Melanocyte of skin (primary cell): ENCODE data around the genes IL18RAP and GPR45.

DNA sequence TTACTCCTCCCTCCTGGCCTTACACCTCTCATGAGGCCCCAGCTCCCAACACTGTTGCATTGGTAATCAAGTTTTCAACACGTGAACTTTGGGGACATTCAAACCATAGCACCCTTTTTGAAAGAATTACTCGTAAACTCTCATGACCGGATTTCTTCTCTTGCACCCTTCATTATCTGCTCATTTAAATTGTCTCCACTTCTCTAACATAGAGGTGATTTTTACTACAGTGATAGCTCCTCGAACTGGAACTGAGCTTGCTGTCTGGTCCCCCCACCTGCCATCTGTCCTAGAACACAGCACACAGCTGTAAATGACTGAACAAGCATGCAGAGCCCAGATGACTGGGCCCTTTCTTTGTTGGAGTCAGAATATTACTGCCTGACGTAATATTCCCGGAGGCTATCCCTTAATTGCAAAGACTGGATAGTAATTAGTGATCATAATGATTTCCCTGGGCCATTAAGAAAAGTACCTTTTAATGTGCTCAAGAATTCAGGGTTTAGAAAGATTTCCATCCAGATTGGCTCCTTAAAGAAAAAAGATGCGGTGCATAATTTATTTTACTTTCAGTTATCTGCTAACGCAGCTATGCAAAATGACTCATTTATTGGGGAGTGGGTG, 84.2 kb downstream of the MAP4K4 start:
- CAGE, long polyA plus RNA, 2 experiments = no peak in any of the 2 experiments

- CAGE, long polyA plus RNA, 2 experiments = no peak in any of the 2 experiments
Observed at GRCh38 chr2:101829415-101829748, 131.9 kb downstream of the MAP4K4 start.

DNA sequence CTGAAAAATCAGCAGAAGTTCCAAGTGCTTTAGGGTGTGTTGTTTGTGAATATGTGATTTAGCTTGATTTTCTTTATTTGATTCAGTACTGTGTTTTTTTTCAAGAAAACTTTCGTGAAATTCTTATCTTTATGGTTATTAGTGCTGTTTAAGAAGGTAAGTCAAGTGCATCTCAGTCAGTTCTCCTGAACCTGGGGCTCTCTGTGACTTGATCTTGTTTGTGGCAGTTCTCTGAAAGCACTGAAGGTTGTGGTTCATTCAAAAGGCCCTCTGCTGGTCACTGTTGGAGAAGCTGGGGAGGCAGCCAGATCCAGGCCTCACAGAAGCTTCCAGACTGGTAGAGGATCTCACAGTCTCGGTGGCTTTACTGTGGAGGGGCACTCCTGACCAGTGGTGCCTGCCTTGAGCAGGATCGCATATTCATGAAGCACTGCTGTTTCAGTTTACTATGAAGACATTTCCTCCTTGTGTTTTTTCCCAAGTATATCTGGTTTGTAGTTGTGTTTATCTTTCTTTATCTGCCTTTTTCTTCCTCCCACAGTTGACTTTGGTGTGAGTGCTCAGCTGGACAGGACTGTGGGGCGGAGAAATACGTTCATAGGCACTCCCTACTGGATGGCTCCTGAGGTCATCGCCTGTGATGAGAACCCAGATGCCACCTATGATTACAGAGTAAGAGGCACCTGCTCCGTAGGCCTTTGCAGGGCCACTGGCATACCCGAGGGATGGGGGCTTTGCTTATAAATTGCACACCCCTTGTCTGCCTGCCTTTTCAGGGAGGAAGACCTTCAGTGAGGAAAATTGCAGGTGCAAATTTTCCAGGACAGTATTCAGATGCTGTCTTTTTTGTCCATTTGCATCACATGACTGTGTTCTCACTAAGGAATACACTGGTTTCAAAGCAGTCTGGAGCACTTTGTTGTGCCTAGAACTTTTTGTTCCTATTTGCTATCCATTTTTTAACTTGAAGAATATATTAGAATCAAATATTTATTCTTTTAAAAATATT, 134.0 kb downstream of the MAP4K4 start:
- CAGE, long polyA plus RNA, 2 experiments = no peak in any of the 2 experiments

DNA sequence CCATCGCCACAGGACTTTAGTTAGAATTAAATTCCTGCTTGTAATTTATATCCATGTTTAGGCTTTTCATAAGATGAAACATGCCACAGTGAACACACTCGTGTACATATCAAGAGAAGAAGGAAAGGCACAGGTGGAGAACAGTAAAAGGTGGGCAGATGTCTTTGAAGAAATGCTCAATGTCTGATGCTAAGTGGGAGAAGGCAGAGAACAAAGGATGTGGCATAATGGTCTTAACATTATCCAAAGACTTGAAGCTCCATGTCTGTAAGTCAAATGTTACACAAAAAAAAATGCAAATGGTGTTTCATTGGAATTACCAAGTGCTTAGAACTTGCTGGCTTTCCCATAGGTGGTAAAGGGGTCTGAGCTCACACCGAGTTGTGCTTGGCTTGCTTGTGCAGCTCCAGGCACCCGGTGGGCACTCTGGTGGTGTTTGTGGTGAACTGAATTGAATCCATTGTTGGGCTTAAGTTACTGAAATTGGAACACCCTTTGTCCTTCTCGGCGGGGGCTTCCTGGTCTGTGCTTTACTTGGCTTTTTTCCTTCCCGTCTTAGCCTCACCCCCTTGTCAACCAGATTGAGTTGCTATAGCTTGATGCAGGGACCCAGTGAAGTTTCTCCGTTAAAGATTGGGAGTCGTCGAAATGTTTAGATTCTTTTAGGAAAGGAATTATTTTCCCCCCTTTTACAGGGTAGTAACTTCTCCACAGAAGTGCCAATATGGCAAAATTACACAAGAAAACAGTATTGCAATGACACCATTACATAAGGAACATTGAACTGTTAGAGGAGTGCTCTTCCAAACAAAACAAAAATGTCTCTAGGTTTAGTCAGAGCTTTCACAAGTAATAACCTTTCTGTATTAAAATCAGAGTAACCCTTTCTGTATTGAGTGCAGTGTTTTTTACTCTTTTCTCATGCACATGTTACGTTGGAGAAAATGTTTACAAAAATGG, 98.0 kb upstream of the IL1R2 start:
- CAGE, long polyA plus RNA, 2 experiments = no peak in any of the 2 experiments

DNA sequence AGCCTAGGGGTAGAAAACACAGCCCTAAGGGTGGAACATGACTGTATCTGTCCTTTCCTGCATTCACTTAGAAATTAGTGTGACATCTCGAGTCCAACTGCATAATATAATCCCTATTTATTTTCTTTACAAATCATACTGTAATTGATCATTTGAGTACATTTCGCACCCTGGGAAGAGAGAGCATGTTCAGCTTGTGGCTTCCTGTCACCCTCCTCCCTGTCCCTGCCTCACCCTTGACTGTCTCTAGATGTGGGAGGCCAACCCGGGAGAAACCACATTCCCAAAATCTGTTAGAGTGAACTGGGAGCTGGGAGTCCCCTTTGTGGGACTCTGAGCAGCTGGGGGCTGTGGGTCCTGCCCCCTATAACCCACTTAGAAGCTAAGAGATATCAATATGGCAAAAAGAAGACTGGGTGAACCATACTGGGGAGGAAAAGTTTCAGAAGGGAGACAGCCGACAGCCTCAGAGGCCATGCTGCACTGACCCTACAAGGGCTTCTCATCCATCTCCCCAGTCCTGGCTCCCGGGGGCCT, 28.9 kb upstream of the IL1R2 start:
- CAGE, long polyA plus RNA, 2 experiments = no peak in any of the 2 experiments

- CAGE, long polyA plus RNA, 2 experiments = no peak in any of the 2 experiments
Observed at GRCh38 chr2:102057813-102058330, 66.1 kb downstream of the IL1R2 start.

GRCh38 chr2:102069947-102070865, 72.3 kb upstream of the IL1R1 start:
- CAGE, long polyA plus RNA, 2 experiments = no peak in any of the 2 experiments

DNA sequence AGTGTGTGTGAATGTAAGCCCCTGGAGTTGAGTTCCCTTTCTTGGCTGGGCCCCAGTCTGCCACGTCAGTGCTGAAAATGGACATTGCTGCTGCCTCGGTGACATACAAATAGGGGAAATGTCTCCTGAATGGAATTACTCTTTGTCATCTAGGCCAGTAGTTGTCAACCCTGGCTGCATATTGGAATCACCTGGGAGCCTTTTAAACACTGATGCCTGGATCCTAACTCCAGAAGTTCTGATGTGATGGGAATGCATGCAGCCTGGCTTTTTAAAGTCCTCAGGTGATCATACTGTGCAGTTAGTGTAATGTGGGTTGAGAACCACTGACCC, 27.7 kb upstream of the IL1R1 start:
- CAGE, long polyA plus RNA, 2 experiments = no peak in any of the 2 experiments

GRCh38 chr2:102177760-102178685, 8.8 kb upstream of the IL1RL2 start:
- CAGE, long polyA plus RNA, 2 experiments = no peak in any of the 2 experiments

DNA sequence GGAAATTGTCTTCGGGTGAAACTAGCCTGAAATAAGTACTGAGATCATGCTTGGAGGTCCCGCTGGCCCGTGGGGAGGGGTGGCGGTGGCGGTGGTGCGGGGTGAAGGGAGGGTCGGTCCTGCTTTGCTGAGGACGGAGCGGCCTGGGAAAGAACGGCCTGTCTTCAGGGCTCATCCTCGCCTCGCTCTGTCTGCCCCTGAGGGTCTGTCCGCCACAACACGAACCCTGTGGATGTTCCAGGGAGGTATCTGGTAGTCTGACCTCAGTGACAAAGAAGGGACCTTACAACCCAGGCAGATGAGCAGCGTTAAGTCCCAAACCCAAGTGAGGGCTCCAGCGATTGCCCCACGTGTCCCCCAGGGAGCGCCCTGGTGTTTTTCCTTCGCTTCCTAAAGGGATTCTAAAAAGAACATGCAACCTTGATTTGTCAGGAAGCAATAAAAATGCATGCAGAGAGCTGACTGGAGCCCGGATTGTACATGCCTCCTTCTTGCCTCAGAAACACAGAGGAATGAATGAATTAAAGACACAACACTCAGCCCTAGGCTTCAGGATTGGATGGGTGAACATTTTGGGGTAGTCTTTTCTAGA, 58.9 kb downstream of the IL1RL2 start:
- CAGE, long polyA plus RNA, 2 experiments = no peak in any of the 2 experiments

DNA sequence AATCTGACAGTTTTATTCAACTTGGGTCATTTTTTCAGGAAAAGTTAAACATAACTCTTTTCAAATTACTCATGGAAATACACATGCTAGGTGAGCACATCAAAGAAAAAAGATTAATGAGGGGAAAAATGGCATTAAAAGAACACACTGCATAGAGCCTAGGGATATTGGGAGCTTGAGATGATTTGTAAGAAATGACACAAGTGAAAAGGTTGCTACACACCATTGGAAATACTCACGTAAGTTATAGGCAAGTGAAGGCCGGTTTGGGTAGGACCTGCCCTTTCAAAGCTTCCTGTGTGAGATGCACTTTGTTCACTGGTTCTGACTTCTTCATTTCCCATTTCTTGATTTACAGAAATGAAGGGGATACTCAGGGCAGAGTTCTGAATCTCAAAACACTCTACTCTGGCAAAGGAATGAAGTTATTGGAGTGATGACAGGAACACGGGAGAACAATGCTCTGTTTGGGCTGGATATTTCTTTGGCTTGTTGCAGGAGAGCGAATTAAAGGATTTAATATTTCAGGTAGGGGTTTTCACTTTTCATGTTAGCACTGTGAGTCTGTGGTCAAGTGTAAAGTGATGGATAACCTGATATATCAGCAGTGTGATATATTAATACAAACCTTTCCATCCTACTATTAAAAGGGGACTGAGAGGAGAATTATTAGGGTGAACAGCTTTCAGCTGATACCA, at the start of gene IL18RAP:
Gene IL18RAP (plus strand): TSS at position 341 of the 698 bp plus-strand sequence.
- CAGE, long polyA plus RNA, 2 experiments = no peak in any of the 2 experiments

GRCh38 chr2:102634411-102635123, 15.2 kb downstream of the SLC9A2 start:
- CAGE, long polyA plus RNA, 2 experiments = no peak in any of the 2 experiments

GRCh38 chr2:102735676-102736057, 1.0 kb downstream of the MFSD9 start:
- CAGE, long polyA plus RNA, 2 experiments = no peak in any of the 2 experiments

DNA sequence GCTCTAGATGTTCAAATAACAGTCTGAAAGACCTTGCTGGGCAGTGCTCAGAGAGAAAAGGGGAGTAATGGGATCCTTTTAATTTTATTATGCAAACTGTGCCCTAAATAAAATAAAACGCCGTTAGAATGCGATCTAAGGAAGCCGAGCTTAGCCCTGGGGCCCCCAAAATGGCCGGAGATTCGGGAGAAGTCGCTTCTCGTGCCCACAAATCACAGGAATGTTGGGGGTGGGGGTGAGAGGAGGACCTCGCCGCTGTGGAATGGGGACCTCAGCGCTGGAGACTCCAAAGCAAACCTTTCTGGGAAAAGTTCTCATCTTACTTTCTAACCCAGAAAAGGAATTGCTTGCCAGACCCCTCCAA, 8.3 kb upstream of the POU3F3 start:
- CAGE, long polyA plus RNA, 2 experiments = no peak in any of the 2 experiments

- CAGE, long polyA plus RNA, 2 experiments = no peak in any of the 2 experiments
Observed at GRCh38 chr2:104855009-104855926, 1.4 kb downstream of the POU3F3 start.

DNA sequence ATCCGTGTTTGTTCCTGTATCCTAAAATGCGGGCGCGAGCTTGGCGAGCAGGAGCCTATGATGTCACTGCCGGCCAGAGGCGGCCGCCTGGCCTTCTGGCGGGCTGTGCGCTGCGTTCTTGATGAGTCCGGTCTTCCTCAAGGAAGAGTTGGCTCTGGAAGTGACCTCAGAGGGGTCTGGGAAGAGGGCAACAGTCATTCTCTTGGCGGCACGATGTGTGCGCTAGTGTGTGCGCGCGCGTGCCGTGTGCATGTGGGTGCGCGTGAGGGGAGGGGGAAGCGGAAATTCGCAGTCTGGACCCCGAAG, 8.2 kb downstream of the POU3F3 start:
- CAGE, long polyA plus RNA, 2 experiments = no peak in any of the 2 experiments

- CAGE, long polyA plus RNA, 2 experiments = no peak in any of the 2 experiments
Observed at GRCh38 chr2:104867214-104868093, 13.5 kb downstream of the POU3F3 start.

DNA sequence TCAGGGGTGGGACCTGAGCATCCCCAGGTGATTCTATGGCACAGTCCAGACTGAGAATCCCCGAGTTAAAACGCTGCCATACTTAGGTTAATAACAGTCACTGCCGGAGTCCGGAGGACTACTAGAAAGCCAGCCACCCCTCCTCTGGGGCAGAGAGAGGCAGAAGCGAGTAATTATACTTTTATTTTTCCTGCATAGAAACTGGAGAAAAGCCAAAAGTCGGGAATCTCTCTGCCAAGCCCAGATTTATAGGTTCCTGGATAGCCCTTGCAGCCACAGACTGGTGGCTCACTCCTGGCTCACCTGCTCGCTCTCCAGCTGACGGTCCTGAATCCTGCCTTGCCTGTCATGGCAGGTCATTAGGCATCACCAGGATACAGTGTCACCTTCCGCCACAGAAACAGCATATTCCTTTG, 57.3 kb upstream of the GPR45 start:
- CAGE, long polyA plus RNA, 2 experiments = no peak in any of the 2 experiments

DNA sequence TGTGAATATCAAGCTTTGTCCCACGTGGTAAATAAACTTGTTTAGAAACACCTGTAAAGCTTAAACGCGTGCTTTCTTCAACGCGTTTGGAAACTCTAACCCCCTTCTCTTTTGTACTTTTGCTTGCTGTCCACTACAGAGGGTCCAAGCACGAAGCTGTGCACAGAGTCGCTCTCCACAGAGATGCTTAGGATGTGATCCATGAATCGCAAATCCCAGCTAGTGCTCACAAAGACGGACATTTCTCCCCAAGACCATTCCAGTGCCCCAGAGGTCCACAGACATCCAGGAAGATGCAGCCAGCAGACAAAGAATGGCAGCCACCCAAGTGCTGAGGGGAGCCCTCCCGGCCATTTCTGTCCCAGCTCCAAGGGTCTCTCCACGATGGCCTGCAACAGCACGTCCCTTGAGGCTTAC, at the start of gene GPR45:
Gene GPR45 (plus strand): TSS at position 269 of the 417 bp plus-strand sequence.
- CAGE, long polyA plus RNA, 2 experiments = no peak in any of the 2 experiments

GRCh38 chr2:105377539-105377935, 21.3 kb downstream of the FHL2 start:
- CAGE, long polyA plus RNA, 2 experiments = no peak in any of the 2 experiments